AG09309 (cell line): ENCODE data around the gene BECN1.

GRCh38 chr17:42405024-42405501 lies 16.8 kb upstream of the STAT3 start:
- RRBS: no CpG with 5 or more reads among the region's 40 CpGs

DNA sequence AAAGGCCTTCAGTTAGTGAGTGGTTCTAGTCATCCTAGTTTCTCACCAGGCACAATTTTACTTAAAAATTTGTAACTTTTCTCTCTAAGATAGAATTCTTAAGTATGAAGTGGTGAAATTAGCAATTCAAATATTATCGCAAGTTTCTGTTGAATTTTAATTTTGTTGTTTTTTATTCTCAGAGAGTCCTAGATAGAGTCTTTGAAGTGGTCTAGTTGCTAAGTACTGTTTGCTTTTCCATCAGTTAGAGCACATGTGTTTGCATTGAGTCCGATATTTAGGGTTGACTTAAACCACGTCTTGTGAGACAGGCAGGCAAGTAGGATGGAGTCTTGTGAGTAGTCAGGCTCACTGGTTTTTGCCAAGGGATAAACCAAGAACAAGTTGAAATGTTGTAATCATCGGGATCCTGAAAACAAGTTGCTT lies 17.0 kb downstream of the ATP6V0A1 start:
- RRBS: no CpG with 5 or more reads among the region's 4 CpGs

DNA sequence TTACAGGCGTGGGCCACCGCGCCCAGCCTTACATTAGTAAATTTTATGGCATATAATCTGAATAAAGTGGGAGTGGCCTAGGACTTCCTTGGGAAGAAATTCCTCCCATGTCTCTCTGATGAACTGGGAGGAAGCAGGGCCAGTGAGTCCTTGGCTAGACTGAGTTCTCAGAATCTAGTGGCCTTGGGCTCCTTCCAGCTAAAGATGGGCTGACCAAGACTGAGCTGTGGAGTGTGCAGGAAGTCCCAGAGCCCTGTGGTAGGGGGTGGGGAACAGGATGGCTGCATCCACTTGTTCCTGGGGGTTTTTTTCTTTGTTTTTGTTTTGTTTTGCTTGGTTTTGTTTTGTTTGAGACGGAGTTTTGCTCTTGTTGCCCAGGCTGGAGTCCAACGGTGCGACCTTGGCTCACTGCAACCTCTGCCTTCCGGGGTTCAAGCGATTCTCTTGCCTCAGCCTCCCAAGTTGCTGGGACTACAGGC lies 9.9 kb upstream of the NAGLU start:
- RRBS: no CpG with 5 or more reads among the region's 8 CpGs

GRCh38 chr17:42609884-42610488 lies 503 bp downstream of the TUBG1 start:
- RRBS: no CpG with 5 or more reads among the region's 32 CpGs

DNA sequence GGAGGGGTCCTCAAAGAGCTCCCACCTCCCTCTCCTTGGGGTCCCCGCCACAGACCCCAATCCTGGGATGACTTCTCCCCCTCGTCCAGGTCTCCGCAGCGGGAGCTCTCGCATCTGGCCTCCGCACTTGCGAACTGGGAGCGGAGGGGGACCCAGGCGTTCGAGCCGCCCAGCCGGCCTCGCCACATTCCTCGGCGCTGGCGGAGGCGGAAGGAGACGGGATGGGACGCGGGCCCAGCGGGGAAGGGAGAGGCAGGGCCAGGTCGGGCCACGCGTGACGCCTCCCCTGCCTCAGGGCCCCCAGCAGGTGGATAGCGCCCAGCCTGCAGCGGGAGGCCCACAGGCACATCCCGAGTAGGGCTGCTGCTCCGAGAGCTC lies 929 bp downstream of the PLEKHH3 start:
- RRBS: no CpG with 5 or more reads among the region's 29 CpGs

DNA sequence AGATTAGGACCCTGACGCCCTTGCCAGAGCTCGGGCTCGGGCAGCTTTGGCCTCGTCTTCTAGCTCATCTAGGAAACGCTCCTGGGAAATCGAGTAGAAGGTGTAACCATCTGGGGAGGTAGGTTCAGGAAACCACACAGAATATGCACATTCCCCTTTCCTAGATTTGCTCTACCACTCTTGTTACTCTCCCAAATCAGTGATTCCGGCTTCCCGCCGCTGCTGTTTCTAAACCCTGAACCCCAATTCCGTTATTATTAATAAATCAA lies 512 bp downstream of the COA3 start:
- RRBS: no CpG with 5 or more reads among the region's 10 CpGs

GRCh38 chr17:42823629-42824599 lies at the start of gene BECN1:
Gene BECN1, minus strand, starts transcription at chr17:42824282.
- RRBS: 3% methylated on average over 17 of the region's 59 CpGs

- RRBS: no CpG with 5 or more reads among the region's 4 CpGs
These were observed 2.2 kb upstream of the G6PC1 start for GRCh38 chr17:42898393-42898786.

GRCh38 chr17:42999081-42999478 lies 861 bp downstream of the RPL27 start:
- RRBS: no CpG with 5 or more reads among the region's 8 CpGs

DNA sequence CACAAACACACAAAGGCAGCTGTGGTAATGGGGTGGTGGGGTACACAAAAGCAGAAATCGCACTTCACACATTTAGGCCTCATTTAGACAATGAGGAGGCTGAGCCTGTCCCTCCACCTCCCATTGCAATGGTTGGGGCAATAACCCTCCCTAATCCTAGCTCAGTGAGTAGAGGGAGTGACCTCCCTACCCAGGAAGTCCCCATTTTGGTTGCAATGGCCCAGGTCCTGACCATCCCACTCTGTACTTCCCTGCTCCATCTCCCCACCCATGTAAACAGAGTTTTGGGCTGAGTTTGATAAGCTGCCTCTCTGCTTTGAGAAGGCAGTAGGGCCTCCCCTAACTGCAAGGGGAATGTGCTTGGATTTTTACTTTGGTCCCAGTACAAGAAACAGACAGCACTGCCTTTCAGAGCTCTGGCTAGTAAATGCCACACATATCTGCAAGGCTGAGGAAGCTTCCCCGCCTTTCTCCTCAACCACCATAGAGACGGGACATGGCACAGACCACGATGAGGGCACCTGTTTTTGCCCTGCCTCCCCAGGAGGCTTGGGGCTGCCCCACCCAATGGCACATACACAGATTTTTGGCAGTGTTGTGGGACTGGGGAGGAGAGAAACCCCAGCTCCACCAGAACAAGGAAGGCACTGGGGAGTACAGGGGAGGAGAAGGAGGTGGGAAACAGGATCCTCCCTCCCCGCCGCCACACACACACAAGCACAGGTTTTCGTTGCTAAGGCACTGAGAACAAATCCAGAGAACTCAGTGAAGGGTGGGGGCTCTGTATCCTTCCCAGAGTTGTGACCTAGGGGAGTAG lies 7.3 kb downstream of the VAT1 start:
- RRBS: no CpG with 5 or more reads among the region's 7 CpGs

DNA sequence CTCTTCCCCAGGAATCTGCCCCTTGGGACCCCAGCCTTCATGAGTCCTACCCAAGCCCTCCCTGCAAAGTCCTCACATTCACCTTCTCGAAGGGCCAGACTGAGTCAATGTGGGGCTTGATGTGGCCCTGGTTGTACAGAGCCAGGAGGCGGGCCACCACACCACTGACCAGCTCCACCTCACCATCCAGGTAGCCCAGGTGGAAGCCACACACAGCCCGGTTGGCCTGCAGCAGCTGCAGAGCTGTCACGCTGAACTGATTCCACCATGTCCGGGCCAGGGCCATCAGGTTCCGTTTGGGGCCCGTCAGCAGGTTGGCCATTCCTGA lies 6.0 kb downstream of the VAT1 start:
- RRBS: 97% methylated on average over 3 of the region's 7 CpGs

DNA sequence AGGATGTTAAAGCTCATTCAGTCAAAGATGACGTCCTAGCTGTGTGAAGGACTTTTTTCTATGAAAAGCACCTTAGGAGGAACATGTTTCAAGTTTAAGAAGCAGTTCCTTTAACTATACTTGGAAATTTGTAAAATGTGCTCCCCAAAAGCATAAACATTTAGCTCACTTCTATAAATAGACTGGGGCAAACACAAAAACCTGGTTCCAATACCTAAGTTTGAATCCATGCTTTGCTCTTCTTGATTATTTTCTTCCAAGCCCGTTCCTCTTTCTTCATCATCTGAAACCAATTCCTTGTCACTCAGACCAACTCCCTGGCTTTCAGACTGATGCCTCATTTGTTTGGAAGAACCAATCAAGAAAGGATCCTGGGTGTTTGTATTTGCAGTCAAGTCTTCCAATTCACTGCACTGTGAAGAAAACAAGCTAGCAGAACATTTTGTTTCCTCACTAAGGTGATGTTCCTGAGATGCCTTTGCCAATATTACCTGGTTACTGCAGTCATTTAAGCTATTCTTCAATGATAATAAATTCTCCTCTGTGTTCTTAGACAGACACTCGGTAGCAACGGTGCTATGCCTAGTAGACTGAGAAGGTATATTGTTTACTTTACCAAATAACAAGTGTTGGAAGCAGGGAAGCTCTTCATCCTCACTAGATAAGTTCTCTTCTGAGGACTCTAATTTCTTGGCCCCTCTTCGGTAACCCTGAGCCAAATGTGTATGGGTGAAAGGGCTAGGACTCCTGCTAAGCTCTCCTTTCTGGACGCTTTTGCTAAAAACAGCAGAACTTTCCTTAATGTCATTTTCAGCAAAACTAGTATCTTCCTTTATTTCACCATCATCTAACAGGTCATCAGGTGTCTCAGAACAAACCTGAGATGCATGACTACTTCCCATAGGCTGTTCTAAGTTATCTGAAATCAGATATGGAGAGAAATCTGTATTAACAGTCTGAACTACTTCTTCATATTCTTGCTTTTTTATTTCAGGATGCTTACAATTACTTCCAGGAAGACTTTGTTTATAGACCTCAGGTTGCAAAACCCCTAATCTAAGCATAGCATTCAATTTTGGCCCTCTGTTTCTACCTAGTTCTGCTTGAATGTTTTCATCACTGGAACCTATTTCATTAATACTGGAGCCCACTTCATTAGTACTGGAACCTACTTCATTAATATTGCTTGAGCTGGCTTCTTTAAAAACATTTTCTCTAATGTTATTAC lies 33.5 kb downstream of the BRCA1 start:
- RRBS: no CpG with 5 or more reads among the region's 6 CpGs

DNA sequence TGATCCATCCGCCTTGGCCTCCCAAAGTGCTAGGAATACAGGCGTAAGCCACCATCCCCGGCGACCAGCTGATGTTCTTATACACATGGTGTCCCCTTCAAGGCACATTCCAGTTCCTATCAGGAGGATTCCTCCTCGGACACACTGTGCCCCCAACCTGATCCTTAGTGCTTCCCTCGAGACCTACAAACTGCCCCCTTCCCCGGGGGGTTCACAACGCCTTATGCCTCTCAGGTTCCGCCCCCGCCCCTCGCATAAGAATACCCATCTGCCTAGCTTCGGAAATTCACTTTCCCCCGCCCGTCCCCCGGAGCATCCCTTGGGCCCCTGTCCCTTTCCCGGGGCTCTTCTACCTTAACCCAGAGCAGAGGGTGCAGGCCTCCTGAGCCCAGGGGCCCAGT lies 1.6 kb upstream of the NBR1 start:
- RRBS: 0% methylated on average over 6 of the region's 16 CpGs

GRCh38 chr17:43213497-43214020 lies 1.9 kb downstream of the TMEM106A start:
- RRBS: no CpG with 5 or more reads among the region's 2 CpGs

- RRBS: no CpG with 5 or more reads among the region's 26 CpGs
These were observed 62.6 kb upstream of the CCDC200 start for GRCh38 chr17:43290987-43291431.

DNA sequence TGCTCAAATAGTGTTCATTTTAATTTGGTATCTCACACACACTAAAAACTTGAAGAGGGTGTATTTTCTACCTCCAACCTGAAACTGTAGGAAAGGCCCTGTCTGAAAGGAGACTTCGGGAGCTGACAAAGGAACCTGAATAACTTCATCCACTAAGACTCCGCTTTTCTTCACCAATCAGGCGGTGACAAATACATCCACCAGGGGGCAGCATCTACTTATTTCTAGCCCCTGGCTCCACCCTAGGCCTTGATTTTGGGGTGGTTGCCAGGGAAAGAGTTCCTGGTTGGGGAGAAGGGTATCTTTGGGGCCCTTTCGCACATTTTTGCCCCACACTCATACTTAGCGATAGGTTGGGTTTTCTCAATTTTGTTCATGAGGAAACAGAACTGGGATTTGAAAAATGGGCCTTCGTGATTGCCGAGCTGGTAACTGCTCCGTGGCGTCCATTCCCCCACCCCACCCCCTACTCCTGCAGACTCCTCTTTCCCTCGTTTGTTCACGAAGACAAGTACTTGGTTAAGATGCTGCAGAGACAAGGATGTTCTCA lies 4.8 kb upstream of the ARL4D start:
- RRBS: no CpG with 5 or more reads among the region's 11 CpGs

- RRBS: no CpG with 5 or more reads among the region's 8 CpGs
These were observed 3.3 kb downstream of the ARL4D start for GRCh38 chr17:43401966-43402580.

DNA sequence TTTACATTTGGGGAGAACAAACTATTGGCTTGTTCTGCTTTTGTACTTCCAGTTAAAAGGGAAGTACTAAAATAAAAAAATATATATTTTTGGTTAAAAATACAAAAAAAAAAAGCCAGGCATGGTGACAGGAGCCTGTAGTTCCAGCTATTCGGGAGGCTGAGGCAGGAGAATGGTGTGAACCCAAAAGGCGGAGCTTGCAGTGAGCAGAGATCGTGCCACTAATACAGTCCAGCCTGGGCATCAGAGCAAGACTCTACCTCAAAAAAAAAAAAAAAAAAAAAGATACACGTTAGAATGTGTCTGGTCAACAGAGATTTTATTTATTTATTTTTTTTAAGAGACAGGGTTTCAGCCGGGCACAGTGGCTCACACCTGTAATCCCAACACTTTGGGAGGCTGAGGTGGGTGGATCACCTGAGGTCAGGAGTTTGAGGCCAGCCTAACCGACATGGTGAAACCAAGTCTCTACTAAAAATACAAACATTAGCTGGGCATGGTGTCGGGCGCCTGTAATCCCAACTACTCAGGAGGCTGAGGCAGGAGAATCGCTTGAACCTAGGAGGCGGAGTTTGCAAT lies 20.3 kb upstream of the DHX8 start:
- RRBS: no CpG with 5 or more reads among the region's 10 CpGs

- RRBS: no CpG with 5 or more reads among the region's 7 CpGs
These were observed 21.1 kb downstream of the ETV4 start for GRCh38 chr17:43524964-43525459.